ENCODE measurements around the genes DEFB125, ZCCHC3, C20orf202 and NSFL1C.

DNA sequence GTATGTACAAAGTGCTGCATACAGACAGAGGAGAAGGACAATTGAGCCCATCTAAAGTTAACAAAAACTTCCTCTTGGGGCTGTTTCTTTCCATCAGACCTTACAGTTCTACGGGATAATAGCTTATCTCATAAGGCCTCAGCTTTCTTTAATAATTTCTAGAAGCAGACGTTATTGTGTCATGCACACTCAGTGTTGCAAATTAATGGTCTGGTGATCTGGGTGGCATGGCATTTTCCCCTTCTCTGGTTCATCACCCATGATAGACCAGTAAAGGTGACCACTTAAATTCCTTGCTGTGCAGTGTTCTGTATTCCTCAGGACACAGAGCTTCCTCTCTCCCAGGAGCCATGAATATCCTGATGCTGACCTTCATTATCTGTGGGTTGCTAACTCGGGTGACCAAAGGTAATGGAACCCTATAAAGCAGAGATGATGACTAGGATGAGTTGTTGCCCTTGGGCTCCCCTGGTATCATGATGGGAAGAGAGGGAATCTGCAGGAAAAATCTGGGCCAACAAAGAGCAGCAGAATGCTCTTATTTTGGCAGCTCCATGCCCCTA, at the start of gene DEFB125:
Gene DEFB125 (plus strand): TSS at position 313 of the 563 bp plus-strand sequence.
- CAGE, long polyA plus RNA, result no peak
- RRBS, result no CpG with 5 or more reads among the region's 3 CpGs

- CAGE, long polyA plus RNA, result no peak
- RRBS, result 81% methylated on average over 4 of the region's 37 CpGs
Measured at GRCh38 chr20:129853-130526, 12.4 kb upstream of the DEFB126 start.

DNA sequence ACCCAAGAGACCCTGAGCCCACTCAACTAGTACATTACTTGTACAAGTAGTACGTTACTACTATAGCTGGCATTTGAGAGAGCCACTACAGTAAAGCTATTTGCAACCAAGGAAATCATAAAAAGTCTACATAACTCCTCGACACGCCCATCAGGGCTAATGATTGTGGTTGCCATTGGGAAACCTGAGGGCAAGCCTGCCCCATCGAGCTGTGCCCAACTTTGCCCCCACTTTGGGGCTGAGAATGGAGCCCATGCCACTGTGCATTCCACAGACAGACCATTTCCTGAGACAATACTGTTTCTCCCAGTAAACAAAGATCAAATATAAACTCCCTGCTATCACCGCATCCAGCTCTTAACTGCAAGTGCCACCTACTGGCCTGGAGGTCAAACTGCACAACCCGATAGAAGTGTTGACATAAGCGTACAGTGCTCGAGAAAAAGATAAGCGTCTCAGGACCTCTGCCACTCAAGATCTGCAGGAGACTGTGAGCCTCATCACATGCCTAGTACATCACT, 4.8 kb upstream of the DEFB126 start:
- CAGE, long polyA plus RNA, result no peak
- RRBS, result no CpG with 5 or more reads among the region's 9 CpGs

GRCh38 chr20:296917-297841, at the start of gene ZCCHC3:
TSS of gene ZCCHC3 (plus strand) at chr20:297570.
- CAGE, long polyA plus RNA, result start-site peak on the plus strand at chr20:297559-297577, 171 and 118 reads in 2 replicates
- RRBS, result 1% methylated on average over 38 of the region's 93 CpGs

GRCh38 chr20:328138-329264, 3.1 kb downstream of the SOX12 start:
- CAGE, long polyA plus RNA, result no peak
- RRBS, result 16% methylated on average over 3 of the region's 28 CpGs

GRCh38 chr20:373409-374176, 7.0 kb upstream of the TRIB3 start:
- CAGE, long polyA plus RNA, result no peak
- RRBS, result 75% methylated on average over 1 of the region's 10 CpGs

- CAGE, long polyA plus RNA, result no peak
- RRBS, result 3% methylated on average over 15 of the region's 56 CpGs
Measured at GRCh38 chr20:406792-407998, 904 bp upstream of the RBCK1 start.

GRCh38 chr20:460691-461055, 1.7 kb downstream of the TBC1D20 start:
- CAGE, long polyA plus RNA, result no peak
- RRBS, result no CpG with 5 or more reads among the region's 2 CpGs

GRCh38 chr20:508439-508687, 35.2 kb downstream of the CSNK2A1 start:
- CAGE, long polyA plus RNA, result no peak
- RRBS, result no CpG with 5 or more reads among the region's 5 CpGs

DNA sequence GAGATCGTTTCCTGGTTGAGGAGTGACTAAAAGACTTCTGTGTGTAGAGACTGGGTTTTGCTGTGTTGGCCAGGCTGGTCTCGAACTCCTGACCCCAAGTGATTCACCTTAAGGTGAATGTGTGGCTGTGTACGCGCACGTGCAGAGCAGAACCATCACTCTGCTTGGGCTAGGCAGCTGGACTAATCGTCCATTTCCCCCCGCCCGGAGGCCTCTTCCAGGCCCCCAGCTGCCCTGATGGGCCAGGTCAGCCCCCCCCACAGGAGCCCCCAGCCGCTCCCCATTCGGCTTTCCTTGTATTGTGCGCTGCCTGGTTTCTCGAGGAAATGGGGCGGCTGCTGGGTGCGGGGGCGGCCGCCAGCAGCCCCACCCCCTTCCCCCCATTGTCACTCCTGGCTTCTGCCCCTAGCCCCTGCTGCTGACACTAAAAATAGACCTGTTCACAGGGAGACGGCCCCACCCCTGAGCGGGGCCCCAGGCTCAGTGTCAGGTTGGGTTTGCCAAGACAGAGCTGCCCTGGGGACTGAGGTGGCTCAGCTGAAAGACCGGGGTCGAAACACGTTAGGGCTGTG, 24.6 kb upstream of the CSNK2A1 start:
- CAGE, long polyA plus RNA, result no peak
- RRBS, result no CpG with 5 or more reads among the region's 21 CpGs

DNA sequence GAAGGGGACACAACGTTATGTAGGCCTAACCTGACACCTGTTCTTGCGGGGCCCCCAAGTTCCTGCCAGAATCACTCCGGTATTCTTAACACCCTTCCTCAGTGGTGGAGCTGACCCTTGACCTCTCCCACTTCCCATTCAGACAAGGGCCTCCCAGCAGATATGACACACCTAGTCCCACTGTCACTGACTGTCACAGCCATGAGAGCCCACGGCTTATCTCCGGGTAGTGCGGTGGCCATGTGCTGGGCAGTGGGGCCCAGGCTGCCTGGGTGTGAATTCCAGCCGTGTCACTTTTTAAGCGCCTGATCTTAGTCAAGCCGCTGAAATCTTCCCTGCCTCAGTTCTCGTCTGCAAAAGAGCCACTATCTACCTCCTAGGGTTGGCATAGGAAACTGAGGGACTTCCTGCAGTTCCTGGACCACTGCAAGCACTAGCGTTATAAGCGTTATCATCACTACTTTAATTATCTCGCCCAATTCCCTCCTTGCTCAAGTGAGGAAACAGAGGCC, 642 bp downstream of the SRXN1 start:
- CAGE, long polyA plus RNA, result no peak
- RRBS, result no CpG with 5 or more reads among the region's 13 CpGs

DNA sequence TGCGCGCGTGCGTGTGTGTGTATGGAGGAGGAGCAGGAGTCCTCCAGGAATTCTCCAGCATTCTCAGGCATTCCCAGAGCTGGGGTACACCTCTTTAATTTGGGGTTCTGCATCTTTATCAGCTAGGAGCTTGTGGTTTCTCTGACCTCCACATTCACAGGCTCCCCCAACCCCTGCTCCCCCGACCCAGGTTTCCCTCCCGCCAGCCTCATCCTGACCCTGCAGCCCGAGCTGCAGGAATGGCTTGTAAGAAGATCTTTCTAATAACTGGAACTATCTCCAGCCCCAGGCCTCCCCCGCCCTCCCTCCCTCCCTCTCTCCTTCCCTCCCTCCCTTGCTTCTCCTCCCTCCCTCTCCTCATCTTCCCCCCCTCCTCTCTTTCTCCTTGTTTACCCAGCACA, 3.2 kb downstream of the SCRT2 start:
- CAGE, long polyA plus RNA, result no peak
- RRBS, result no CpG with 5 or more reads among the region's 8 CpGs

DNA sequence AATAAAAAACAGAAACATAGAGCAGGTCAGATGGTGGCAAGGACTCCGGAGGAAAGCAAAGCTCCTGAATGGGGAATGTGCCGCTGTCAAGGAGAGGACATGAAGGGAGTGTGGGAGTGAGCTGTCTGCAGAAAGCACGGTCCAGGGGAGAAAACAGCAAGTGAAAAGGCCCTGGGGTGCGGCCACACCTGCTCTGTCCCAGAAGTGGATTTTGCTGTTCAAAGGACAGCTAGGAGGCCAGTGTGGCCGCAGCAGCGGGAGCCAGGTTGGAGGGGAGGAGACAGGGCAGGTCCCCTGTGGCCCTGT, 4.4 kb upstream of the SLC52A3 start:
- CAGE, long polyA plus RNA, result no peak
- RRBS, result no CpG with 5 or more reads among the region's 6 CpGs

- CAGE, long polyA plus RNA, result no peak
- RRBS, result 33% methylated on average over 10 of the region's 64 CpGs
Measured at GRCh38 chr20:841595-842762, 8.5 kb downstream of the FAM110A start.

- CAGE, long polyA plus RNA, result no peak
- RRBS, result no CpG with 5 or more reads among the region's 4 CpGs
Measured at GRCh38 chr20:1105990-1106253, 12.5 kb upstream of the PSMF1 start.

DNA sequence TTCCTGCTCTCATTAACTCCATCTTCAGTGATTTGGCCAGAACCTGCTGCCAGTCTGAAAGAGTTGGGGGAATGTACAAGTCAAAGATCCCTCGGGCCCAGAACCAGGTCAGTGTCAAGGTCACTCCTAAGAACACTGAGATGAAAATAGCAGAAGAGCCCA, at the start of gene C20orf202:
Gene C20orf202 (plus strand): TSS at position 9 of the 162 bp plus-strand sequence.
- CAGE, long polyA plus RNA, result no peak
- RRBS, result no CpG with 5 or more reads among the region's 1 CpG

DNA sequence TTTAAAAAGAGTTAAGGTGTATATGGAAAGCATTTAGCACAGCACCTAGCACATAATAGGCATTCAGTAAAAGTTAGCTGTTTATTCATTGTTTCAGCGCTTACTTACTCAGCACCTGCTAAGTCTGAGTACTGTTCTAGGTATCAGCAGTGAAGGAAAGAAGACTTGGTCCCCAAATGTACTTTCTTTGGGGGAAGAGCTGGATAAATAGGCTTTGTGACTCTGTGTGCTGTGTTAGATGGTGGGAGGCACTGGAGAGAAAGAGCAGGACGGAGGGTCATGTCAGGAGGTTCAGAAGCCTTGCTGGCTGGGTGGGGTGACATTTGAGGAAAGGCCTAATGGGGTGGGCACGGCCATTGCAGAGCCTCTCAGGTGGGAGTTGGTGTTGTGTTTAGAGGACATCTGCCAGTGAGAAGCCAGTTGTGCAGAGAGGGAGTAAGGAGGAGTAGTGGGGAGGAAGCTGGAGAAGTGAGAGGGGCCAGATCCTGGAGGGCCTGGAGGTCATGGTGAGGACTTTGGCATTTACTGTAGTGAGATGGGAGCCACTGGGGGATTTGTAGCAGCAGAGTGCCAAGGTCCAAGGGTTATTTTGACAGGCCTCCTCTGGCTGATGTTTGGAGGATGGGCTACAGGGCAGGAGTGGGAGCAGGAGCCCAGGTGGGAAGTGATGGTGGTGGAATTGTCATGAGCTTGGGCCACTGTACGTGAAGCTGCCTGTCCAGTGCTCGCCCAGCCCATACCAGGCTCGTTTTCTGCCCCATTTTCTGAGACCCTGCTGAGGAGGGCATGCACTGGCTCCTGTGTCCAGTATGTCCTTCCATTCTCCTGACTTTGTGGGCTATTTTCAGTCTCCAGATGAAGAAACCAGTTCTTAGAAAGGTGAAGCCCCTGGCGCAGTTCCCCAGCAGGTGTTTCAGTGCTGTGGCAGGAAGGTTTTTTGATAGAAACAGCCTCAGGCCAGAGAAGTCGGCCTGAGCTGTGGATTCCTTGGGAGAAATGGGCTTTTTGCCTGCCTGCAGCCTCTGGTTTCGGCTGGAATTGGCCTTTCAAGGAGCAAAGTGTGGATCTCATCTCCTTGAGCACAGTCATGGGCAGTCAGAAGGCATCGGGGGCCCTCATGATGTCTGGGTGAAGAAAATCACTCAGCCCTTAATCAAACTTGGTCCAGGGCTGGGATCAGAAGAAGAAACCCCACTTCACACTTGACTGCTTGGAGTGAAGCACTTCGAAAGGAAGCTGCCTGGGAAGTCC, 777 bp downstream of the SDCBP2 start:
- CAGE, long polyA plus RNA, result no peak
- RRBS, result no CpG with 5 or more reads among the region's 11 CpGs

DNA sequence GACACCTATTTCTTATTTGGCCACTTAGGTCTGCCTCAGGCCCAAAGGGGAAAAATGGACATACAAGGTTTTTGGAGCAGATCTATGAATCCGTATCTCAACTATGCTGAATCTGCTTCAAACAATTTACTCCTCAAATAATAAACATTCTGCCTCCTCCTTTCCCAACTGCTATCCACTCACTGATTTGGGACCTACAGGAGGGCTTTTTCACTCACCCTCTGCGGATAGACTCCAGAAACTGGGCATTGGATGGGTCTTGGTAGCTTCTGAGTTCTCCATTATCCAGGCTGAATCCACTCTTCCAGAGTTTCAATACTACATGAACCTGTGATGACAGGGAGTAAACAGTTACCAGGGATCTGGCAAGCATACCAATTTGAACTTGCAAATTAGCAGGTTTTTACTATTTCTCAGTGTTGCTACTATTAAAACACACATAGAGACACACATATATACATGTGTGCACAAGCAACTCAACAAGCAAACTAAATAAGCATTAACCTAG, 13.8 kb downstream of the NSFL1C start:
- CAGE, long polyA plus RNA, result no peak
- RRBS, result no CpG with 5 or more reads among the region's 2 CpGs

DNA sequence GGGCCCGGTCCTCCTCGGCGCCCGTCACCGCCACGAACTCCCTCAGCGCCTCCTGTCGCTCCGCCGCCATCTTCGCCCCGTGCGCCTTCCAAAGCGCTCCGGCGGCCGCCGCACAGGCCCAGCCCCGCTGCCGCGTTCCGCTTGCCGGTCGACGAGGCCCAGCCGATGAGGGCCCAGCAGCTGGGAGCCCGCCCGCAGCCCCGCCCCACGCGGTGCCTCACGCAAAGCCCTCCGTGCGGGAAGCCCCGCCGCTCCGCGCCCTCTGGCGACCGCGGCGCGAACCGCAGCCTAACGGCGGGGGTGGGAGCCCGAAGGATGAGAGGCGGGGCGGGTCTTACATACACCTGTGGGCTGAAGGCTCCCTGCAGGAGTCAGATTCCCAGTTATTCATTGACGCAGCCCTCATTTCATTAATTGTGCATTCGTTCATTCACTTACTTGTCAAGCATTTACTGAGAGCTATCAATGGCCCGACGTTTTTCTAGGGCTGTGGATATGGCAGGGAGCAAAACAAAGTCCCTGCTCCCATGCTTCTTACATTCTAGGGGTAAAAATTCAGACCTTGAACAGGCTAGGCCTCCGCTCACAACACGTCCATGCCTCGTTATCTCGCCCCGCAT, at the start of gene NSFL1C:
Gene NSFL1C (minus strand): TSS at position 95 of the 620 bp plus-strand sequence.
- CAGE, long polyA plus RNA, result start-site peak on the minus strand centred at position 87 of the sequence, 27 bp wide, 1,101 and 1,024 reads in 2 replicates
- RRBS, result 1% methylated on average over 19 of the region's 58 CpGs

DNA sequence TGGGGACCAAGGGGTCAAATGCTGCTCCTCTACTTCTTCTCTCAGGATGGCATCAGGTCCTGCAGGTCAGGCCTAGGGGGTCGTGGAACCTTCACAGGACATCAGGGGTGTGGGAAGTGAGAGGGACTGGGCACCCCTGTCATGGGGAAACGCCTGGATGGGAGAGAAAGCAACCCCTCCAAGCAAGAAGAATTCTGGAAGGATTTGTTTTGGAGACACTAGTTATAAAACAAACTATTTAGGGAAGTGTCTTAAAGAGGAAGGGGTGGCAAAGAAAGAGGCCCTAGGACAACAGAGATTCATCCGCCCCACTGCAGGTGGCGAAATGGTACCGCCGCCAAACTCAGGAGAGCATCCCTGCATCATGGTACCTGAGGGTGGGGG, 20.7 kb downstream of the SIRPD start:
- CAGE, long polyA plus RNA, result no peak
- RRBS, result no CpG with 5 or more reads among the region's 6 CpGs